SUDHL5 (cell line): ENCODE results near the gene PLCH1.

DNA sequence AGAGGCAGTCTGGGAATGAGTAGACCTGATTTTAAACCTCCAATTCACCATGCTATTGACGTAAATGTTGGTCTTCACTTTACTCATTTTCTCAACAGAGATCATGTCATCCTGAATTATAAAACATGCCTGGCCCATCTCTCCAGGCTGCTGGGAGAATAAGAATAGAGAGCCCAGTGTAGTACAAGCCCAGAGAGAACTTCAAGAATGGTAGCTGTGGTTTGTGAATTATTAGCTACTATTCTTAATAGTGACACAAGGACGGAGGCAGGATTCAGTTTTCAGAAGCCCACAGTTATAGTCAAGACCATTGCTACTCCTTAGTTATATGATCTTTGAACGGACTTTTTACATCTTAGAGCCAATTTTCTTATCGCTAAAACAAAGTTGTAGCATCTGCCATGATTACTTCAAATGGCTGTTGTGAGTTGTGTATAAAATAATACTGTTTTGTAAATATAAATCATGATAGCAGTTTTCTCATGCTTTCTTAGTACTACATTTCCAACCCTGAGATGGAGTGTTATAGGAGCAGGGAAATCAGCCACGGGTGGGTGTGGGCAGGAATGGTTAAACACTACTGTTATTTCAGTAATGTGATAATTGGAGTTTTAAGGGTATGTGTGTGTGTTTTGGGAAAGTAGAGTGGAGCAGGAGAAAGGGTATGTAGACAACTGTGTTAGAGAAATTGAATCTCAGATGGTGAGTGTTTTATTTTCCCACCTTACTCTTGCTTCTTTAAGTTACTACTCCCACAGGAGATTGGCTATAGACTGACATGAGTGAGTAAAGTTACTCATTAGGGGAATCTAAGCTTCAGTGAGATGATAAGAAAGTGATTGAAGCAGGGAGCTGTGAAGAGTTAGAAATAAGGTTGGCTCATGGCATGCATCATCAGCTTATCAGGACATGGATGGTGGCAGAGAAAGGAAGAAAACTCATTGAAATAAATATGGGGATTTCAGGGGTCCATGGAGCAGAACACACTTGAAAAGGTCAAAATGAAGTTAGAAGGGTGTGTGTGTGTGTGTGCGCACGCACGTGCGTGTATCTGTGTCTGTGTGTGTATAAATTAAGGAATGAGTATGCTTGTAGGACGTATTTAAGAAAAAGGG is 88.6 kb downstream of the MBNL1 start:
- PRO-cap = no peak

- PRO-cap = no peak
These were observed 65.2 kb upstream of the RAP2B start for GRCh38 chr3:153096584-153097398.

DNA sequence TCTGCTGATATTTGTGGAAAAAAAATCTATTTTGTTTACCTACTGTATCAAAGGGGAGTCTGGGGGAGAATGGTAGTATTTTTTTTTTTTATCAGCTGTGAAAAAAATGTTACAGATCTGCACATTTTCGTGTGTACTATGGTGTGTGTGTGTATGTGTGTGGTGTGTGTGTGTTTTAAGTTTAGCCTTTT is 1.9 kb downstream of the RAP2B start:
- PRO-cap = no peak

DNA sequence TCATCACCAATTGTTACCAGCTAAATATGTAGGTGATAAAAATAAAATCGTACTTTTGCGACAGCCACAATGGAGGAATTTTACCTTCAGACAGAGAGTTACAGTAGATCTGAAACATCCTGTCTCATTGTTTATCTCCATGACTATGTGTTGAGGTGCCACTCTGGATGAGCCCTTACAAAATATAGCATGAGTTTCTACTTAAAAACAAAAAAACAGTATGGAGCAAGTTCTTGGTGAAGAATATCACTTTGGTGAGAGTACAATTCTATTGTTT is 462.6 kb downstream of the RAP2B start:
- PRO-cap = no peak

GRCh38 chr3:154060498-154061084 is 60.6 kb upstream of the ARHGEF26 start:
- PRO-cap = no peak

DNA sequence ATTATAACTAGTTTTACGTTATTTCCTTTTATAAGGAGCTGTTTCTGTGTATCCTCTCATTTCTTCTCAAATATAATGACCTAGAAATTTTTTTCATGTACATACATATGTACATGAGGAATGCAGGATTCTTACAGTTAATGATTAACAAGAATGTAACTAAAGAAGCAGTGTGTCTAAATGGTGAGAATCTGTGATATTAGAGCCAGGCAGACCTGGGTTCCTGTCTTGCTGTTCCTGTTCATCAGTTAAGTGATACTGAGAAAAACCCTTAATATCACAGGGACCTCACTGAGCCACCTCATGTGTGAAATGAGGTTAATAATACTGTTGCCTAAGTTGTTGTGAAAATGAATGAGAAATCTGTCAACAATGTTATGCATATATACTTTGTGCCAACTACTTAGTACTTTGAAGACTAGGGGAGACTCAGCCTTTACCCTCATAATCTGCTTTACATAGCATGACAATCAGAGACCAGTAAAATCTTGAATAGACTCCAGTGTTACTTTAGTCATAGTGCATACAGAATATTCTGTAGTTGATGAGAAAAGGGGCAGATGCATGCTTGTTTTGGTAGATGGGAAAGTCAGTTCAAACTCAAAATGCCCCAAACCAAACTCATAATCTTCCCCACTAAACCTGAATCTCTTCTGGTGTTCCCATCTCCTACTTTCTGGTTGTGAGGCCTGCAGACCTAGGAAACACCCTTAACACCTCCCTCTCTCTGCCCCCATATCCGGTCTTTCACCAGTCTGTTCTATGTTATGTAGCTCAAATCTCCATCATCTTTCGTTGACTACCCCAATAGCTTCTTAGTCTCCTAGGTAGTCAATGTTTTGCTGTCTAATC is 4.7 kb downstream of the ARHGEF26 start:
- PRO-cap = no peak

DNA sequence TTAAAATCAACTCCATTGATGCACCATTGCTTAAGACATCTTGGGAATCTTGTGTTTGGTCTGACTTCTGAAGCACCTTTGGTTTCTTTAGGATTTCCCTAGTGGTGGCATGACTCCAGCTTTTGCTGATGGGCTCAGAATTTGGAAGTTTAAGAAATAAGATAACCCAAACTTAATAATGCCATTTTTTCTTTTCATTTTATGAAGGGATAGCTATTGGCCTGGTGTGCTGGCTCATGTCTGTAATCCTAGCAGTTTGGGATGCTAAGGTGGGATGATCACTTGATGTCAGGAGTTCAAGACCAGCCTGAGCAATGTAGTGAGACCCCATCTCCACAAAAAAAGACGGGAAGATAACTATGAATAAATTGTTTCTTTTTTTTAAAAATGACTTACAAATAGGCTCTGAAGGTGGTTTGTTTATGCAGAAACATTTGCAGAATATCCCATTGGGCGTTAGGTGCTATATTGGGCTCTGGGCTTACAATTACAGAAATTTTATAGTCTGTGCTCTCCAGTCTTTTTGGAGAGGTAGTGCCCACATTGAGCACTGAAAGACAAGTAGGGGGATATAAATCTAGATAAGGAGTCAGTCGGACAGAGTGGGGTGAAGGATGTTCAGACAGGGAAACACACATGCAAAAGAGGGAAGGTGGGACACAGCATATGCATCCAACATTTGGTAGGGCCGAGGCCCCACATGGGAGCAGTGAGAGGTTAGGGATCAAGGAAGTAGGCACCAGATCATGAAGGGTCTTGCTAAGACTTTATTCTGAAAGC is 92.4 kb downstream of the ARHGEF26 start:
- PRO-cap = no peak

GRCh38 chr3:154340197-154340455 is 15.8 kb upstream of the DHX36 start:
- PRO-cap = no peak

DNA sequence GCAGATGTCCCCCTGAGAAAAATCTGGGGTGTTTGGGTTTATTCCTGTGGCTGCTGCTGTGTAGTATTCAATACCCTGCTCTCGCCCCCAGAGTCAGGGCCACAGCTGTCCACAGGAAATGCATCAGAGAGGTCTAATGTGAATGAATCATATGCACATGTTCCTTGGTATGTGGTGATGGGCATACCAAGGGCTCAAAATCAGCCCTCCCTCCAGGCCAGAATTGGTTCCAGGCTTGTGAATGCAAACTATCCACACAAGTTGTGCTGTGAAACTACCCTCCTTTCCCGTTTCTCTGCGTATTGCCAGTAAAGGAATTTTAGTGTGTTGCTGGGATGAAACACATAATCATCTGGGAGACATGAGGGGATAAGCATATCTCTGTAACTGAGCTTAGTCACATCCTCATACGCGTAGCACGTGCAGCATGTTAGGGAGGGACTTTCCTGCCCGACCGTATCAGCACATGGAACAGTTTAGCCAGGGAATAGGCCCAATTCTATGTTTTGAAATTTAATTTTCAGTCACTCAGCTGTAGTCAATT is 9.2 kb upstream of the MME start:
- PRO-cap = no peak

GRCh38 chr3:155511793-155512063 is 218.2 kb upstream of the STRIT1 start:
- PRO-cap = no peak

DNA sequence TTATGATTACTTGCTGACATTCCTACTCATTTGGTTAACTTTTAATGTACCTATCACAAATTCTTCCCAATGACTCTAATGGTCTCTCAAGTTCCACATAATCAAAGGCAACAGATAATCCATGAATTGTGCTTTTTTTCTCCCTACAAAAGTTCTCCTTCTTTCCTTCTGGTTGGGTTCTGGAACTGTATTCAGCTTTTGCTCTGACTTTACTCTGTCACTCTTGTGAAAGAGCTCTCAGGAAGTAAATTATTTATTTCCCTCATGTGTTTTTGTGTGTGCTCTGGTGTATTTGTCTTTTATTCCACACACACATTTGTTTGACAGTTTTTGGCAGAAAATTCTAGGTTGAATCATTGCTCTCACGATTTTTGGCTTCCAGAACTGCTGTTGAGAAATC is 172.9 kb downstream of the PLCH1 start:
- PRO-cap = no peak

DNA sequence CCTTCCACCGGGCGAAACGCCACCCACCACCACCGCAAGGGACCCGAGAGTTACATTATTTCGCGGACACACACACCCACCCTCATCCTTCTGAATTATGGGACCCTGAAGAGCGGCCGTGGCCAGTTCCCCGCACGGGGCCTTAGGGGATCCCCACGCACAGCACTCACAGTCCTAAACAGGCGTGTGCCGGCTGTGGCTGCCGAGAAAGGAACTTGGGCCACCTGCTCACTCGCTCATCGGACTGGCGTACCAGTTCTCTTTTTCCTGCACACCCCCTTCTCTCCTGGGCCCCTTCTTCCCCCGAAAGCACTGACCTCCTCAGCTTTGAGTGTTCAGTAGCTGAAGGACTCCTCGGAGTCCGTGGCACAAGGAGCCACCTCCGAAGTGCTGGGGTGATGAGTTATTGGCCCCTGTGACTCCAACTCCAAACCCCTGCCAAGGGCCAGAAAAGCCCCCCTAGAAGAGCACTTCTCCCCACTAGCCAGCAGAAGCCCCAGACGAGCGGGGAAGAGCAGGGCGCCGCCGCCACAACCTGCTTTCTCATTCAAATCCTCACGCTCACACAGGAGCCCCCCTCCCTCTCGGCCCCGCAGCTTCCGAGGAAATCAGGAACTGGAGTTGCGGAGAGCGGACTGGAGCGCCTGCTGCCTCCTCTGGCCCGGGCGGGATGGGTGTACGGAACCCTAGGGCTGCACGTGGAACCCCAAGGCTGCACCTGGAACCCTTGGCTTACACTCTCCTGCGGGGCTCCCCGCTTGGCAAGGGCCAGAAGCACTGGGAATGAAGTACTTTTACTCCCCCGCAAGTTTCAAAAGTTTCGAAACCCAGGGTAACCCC is at the start of gene PLCH1:
PLCH1 (minus strand) TSS at position 549 of the 840 bp plus-strand sequence.
- PRO-cap = no peak

DNA sequence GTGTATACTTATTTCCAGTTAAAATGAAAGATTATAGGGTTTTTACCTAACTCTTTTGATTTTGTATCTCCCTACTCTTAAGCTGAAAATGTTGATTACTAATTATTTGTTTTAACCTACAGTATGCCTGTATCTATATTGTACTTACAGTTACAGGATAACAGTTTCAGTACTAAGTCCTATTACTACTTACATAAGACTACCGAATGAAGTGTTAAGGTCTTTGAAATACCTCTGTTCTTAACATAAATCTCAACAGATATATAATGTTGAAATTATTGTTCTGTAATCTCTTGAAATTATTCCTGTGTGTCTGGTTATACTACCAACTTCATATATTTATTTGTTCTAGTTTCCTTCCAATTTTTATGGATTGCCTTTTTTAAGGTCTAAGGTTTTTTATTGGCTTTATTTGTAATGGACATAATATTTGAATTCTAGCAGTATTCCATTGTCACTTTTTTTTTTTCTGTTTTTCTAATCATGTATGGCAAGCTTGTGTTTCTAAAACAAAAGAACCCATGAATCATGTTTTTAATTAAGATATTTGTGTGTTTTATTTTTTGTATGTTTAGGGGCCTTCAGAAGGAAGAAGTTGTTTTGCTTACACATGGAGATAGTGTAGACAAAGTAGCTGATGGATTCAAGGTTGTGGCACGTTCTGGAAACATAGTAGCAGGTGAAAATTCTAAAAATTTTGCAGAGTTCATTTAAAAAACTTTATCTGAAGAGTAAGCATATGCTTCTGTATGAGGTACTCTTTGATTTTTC is 35.3 kb downstream of the GMPS start:
- PRO-cap = no peak

GRCh38 chr3:155946297-155946713 is 75.9 kb downstream of the GMPS start:
- PRO-cap = no peak

GRCh38 chr3:156455692-156456263 is 99.1 kb downstream of the SSR3 start:
- PRO-cap = no peak

GRCh38 chr3:156484206-156484906 is 70.6 kb downstream of the SSR3 start:
- PRO-cap = no peak

DNA sequence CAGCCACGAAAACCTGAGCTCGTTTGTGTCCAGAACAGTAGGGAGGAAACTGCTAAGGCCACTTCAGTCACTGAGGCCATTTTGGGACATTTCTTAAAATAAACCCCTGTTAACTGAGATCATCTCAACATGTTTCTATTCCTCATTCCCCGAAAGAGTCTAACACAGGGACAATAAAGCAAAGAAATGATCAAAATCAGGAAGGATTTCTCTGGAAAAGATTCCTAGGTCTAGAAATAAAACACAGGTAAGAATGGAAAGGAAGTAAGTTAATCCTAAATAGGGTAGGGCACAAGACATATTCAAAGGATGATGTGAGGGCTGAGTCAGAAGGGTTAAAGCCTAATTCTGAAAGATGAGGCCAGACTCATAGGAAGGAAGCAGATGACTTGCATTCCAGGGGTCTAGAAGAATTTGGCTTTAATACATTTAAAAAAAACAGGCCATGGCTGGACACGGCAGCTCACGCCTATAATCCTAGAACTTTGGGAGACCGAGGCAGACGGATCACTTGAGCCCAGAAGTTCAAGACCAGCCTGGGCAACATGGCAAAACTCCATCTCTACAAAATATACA is 3.3 kb downstream of the SSR3 start:
- PRO-cap = no peak

DNA sequence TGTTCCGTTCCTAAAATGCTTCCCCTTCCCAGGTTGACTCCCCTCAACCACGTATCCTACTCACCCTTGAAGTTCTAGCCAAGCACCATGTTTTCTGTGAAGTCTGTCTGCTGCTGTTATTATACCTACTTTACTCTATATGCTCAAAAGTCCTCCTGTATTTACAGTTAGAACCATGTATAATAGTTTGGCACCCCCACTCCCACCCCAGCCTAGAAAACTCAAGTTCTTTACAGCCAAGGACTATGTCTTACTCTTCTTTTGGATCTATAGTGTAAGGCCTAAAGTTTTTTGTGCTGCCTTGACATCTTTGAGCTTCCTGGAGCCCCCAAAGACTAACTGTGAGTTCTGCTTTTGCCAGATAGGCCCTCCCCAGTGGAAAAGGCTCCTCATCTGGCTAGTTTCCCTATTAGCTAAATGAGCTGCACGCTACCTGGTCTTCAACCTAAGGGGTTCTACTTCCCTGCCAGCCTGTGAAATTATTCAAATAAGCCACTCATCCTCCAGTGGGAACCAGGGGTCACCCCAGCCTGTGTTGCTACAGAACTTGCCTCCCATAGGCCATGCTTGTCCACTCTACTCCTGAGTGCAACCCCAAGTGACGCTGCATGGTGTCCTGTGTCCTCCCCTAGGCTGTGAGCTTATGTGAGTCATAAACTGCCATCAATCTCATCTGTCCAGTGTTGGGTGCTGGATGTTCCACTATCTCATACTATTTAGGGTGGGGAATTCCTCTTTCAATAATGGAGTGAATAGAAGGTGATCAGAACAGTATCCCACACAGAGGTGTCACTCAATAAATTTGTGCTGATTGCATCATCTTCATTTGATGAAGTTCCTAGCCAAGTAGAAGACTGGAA is 49.6 kb upstream of the SSR3 start:
- PRO-cap = no peak

DNA sequence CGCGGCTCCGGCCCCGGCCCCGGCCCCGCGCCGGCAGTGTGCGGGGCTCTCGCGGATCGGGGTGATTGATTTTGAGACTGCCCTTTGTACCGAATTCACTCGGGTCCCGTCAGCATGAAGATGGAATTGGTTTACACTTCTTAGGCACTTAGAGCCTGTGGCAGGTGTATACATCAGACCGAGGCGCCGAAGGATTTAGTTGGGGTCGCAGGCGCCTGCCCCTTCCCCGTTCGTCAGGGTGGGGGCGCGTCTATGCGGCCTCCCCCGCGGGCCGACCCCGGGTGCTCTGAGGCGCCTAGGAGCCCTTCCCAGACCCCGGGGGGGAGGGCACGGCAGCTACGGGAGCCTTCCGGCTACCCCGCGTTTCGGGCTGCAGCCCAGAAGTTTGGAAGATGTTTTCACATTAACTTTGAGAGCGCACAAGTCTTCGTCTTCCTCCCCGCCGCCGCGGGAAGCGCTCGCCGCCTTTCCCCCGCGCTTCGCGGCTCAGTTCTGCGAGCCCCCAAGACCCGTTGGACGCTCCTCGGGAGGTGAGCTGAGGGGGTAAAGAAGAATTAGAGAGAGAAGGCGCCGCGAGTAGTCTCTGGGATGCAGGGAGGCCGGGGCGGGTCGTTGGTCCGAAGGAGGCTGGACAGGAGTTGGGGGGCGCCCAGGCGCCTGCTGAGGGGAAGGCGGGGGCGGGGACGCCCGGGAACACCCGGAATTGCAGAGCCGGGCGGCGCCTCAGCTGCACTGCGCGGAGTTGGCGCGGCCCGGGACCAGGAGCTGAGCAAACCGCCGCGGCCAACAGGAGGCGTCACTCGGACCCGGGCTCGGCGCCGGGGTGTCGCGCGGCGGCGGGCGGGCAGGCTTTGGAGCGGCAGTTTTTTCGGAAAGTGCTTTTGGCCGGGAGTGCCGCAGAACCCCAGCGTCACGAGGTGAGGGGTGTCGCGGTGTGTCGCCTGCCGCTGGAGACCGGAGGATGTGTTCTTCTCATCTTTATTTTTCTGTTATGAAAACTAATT is 774 bp downstream of the TIPARP start:
- PRO-cap = no peak

DNA sequence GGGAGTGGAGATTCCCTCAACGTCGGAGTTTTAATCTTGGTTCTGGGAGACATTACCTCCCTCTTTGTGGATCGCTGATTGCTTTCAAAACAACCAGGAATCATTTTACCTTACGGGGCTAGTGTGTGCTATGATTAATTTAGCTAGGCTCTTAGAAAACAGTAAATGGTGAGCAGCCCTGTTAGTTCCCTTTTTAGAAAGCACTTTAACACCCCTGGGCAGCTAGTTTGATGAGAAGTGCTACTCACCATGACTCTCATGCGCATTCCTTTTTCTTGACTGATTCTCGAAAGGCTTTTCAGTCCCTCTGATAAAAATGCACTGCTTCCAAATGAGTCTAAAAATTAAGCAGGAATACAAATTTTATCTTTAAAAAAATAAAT is 75.3 kb upstream of the LEKR1 start:
- PRO-cap = no peak